Right lobe of liver (tissue), 4 donors: ENCODE measurements around the gene ZNF208.

DNA sequence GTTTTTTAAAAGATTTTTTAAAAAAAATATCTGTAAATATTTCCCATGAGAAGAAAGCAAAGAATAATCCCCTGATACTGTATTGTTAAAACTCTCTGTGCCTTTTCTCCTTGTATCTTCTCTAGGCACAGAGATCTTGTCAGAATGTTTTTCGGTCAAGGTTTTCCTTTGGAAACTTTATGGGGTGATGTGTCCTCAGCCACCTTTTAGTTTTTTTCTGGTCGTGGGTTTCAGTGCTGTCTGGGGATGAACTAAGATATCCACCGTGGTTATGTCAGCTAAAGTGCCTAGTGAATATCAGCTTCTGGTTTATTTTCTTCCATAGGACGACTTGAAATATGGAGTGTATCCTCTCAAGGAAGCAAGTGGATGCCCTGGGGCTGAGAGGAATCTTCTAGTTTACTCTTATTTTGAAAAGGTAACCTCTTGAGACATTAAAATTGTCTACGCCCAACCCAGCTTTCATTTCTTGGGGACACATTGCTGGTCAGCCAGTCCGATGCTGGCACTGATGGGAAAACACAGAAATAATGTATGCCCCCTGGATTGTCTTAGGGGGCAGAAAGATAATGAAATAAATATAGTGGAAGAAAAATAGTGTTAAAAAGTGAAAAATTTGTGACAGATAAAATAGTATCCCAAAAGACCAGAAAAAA is 1.5 kb downstream of the ZNF431 start:
- PRO-cap, 4 experiments: no peak in any of the 4 experiments
- RAMPAGE, long total RNA, 2 experiments: no peak in any of the 2 experiments

GRCh38 chr19:21197562-21198023 is 55.8 kb downstream of the ZNF431 start:
- PRO-cap, 4 experiments: no peak in any of the 4 experiments
- RAMPAGE, long total RNA, 2 experiments: no peak in any of the 2 experiments

- PRO-cap, 4 experiments: no peak in any of the 4 experiments
- RAMPAGE, long total RNA, 2 experiments: no peak in any of the 2 experiments
Measured at GRCh38 chr19:21439110-21440190, 42.5 kb downstream of the ZNF493 start.

- PRO-cap, 4 experiments: peak in 4 of 4 experiments; most common plus-strand start chr19:21569416 (in 4); most common minus-strand start chr19:21569244 (in 3)
- RAMPAGE, long total RNA, 2 experiments: no peak in any of the 2 experiments
Measured at GRCh38 chr19:21568538-21569809, 63.6 kb downstream of the ZNF429 start.

DNA sequence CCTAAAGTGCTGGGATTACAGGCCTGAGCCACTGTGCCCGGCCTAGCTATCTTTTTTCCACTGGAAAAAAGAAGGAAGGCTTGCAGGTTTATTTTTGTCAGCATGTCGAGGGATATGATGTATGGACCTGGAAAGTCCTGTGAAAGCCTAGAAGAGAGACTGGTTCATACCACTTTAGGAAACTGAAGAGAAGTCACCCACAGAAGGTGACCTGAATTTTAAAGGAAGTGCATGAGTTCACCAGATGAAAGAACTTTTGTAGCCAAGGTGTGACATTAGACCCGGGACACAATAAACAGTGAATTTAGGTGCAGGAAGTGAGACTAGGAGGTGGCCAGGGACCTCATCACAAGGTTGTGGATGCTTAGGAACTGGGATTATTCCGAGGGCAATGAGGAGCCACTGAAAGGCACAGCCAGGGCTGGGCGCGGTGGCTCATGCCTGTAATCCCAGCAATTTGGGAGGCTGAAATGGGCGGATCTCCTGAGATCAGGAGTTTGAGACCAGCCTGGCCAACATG is 79.1 kb downstream of the ZNF429 start:
- PRO-cap, 4 experiments: no peak in any of the 4 experiments
- RAMPAGE, long total RNA, 2 experiments: no peak in any of the 2 experiments

- PRO-cap, 4 experiments: peak in 1 of 4 experiments; most common plus-strand start chr19:21586379 (in 1)
- RAMPAGE, long total RNA, 2 experiments: no peak in any of the 2 experiments
Measured at GRCh38 chr19:21586175-21586556, 80.8 kb downstream of the ZNF429 start.

DNA sequence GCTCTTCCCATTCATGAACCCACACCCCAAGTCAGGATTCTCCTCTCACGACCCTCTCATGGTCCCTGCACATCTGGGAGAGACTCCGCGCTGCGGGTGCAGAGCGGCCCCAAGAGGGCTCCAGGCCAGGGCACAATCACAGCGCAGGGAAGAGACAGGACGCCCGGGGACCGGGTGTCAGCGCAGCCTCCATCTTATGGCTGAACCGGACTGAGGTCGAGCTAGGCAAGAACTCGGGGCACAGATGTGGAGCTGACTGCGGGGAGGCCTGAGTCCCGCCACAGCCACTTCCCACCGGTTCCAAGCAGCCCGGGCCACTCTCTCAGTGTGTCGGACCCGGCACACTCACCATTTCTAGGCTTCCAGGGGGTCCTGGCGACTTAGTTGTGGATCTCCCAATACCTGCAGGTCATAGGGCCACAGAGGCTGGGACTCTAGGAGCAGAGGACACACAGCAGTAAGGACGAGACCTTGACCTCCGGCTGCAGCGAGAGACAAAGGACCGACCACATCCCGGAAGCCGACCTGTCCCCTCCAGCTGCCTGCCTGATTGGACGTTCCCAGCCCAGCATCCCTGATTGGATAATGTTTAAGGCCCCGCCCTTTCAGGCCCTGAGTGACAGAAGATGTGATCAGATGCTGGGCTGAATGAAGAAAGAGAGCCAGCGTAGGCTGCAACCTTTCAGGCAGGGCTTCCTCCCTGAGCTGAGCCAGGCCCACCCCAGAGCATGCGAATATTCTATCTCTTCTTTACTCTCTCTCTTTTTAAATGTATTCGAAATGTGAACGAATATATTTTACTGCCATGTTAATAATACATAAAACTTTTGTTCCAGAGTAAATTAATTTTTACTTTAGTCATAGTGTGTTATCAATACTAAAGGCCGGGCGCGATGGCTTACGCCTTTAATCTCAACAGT is at the start of gene ZNF208:
ZNF208 (minus strand) TSS at position 501 of the 920 bp plus-strand sequence.
- PRO-cap, 4 experiments: peak in 3 of 4 experiments; most common minus-strand start position 496 of the sequence (in 3)
- RAMPAGE, long total RNA, 2 experiments: no peak in any of the 2 experiments

GRCh38 chr19:22028594-22028943 is 17.8 kb upstream of the ZNF208 start:
- PRO-cap, 4 experiments: peak in 1 of 4 experiments; most common minus-strand start chr19:22028816 (in 1)
- RAMPAGE, long total RNA, 2 experiments: no peak in any of the 2 experiments

GRCh38 chr19:23549371-23550130 is 137.5 kb downstream of the ZNF675 start:
- PRO-cap, 4 experiments: no peak in any of the 4 experiments
- RAMPAGE, long total RNA, 2 experiments: no peak in any of the 2 experiments

DNA sequence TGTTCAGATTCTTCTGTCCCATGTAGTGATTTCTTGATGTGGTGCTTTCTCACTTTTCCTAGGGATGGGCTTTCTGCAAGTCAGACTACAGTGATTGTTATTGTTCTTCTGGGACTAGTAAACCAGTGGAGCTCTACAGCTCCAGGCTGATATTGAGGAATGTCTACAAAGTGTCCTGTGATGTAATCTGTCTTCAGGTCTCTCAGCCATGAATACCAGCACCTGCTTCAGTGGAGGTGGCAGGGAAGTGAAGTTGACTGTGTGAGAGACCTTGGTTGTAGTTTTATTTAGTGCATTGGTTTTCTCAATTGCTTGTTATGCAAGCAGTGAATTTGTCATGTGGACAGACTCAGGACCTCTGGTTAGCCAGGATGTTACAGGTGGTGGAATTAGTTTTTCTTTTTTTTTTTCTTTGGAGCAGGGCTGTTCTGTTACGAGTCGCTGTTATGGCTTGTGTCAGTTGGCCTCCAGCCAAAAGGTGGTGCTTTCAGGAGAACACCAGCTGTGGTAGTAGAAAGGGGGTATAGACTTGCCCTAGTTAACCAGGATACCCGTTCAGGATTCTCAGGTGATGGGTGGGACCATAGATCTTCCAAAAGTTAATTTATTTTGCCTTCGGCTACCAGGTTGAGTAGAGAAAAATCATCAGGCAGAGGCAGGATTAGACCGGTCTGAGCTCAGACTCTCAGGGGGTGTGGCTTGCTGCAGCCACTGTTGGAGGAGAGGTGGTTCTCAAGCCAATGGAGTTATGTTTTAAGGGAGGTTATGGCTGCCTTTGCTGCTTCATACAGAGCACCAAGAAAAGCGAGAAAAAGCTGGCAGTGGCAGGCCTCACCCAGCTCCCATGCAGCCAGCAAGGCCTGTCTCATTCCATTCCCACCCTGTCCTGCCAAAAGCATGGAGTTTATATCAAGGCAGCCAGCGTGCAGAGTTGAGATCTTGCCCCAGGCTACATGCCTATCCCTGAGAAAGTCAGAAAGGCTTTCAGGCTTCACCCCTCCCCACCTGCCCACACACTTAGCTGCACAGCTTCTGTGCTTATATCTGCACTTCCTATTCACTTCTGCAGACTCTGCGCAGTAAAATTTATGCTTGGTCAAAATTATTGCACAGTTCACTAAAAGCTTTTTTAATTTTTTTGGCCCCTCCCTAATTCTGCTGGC is 12.1 kb upstream of the ZNF675 start:
- PRO-cap, 4 experiments: no peak in any of the 4 experiments
- RAMPAGE, long total RNA, 2 experiments: no peak in any of the 2 experiments

GRCh38 chr19:24042024-24042708 is 44.8 kb upstream of the ZNF254 start:
- PRO-cap, 4 experiments: peak in 1 of 4 experiments; most common minus-strand start chr19:24042227 (in 1)
- RAMPAGE, long total RNA, 2 experiments: no peak in any of the 2 experiments

- PRO-cap, 4 experiments: no peak in any of the 4 experiments
- RAMPAGE, long total RNA, 2 experiments: no peak in any of the 2 experiments
Measured at GRCh38 chr19:28138652-28139002, 1074.3 kb downstream of the UQCRFS1 start.

- PRO-cap, 4 experiments: no peak in any of the 4 experiments
- RAMPAGE, long total RNA, 2 experiments: no peak in any of the 2 experiments
Measured at GRCh38 chr19:28481821-28482551, 731.0 kb downstream of the UQCRFS1 start.

GRCh38 chr19:28542753-28543345 is 670.1 kb downstream of the UQCRFS1 start:
- PRO-cap, 4 experiments: no peak in any of the 4 experiments
- RAMPAGE, long total RNA, 2 experiments: no peak in any of the 2 experiments

DNA sequence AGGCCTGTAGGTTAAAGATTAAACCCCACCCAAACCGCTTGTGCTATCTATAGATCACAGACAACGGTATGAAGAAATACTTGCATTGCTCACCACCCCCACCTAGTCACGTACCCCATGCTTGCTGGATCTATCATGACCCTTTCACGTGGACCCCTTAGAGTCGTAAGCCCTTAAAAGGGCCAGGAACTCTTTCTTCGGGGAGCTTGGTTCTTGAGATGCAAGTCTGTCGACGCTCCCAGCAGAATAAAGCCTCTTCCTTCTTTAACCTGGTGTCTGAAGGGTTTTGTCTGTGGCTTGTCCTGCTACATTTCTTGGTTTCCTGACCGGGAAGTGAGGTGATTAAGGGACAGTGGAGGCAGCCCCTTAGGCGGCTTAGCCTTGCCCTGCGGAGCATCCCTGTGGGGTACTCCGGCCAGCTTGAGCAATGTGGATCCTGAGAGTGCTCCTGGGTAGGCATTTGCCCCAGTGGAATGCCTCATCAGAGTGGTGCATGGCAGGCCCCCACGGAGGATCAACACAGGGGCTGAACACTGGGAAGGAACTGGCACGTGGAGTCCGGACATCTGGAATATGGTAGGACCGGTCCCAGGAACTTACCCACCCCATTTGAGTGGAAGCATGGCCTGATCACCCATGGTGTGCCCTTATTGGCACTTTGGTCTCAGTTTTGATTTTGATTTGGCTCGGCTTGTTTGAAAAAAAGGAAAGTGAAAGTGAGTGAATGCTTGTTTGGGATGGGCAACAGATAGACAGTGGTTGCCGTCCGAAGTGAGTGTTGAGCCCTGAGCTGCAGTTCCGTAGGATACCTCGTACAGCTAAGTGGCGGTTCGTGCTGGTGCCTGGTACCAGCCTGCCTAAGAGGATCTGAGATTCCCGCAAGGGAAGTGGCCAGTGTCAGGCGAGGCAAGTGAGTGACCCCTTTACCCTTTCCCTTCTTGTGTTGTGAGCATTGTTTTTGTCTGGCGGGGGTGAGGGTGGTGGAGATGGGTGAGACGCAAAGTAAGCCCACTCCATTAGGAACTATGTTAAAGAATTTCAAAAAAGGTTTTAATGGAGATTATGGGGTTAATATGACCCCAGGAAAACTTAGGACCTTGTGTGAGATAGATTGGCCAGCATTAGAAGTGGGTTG is 606.1 kb downstream of the UQCRFS1 start:
- PRO-cap, 4 experiments: no peak in any of the 4 experiments
- RAMPAGE, long total RNA, 2 experiments: no peak in any of the 2 experiments

- PRO-cap, 4 experiments: no peak in any of the 4 experiments
- RAMPAGE, long total RNA, 2 experiments: no peak in any of the 2 experiments
Measured at GRCh38 chr19:29016460-29016682, 196.6 kb downstream of the UQCRFS1 start.

- PRO-cap, 4 experiments: peak in 4 of 4 experiments; most common plus-strand start chr19:29708854 (in 2); most common minus-strand start chr19:29708586 (in 3)
- RAMPAGE, long total RNA, 2 experiments: no peak in any of the 2 experiments
Measured at GRCh38 chr19:29708145-29709204, 6.6 kb downstream of the C19orf12 start.

GRCh38 chr19:29714378-29714911 is 616 bp downstream of the C19orf12 start:
- PRO-cap, 4 experiments: peak in 3 of 4 experiments; most common plus-strand start chr19:29714850 (in 1); most common minus-strand start chr19:29714632 (in 2)
- RAMPAGE, long total RNA, 2 experiments: no peak in any of the 2 experiments

GRCh38 chr19:29841707-29842071 is 29.9 kb downstream of the CCNE1 start:
- PRO-cap, 4 experiments: no peak in any of the 4 experiments
- RAMPAGE, long total RNA, 2 experiments: no peak in any of the 2 experiments

- PRO-cap, 4 experiments: no peak in any of the 4 experiments
- RAMPAGE, long total RNA, 2 experiments: no peak in any of the 2 experiments
Measured at GRCh38 chr19:29873492-29873799, 61.7 kb downstream of the CCNE1 start.